Right lobe of liver (tissue), 4 donors: ENCODE data around the genes CHSY3, ACSL6, P4HA2 and PDLIM4.

DNA sequence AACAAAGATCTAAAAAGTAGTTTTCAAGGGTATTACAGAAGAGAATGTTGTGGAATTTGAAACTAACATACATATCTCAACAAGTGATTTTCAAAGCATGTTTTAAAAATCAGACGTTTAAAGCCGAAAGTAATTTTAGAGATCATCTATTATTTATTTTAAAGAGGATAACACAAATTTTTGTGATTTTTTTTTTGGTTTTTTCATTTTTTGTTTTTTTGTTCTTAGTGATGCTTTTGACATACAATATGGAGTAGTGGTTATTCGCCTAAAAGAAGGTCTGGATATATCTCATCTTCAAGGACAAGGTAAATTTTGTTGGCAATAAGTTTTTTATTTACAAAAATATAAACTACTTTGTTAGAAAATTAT, 87.9 kb downstream of the SLC12A2 start:
- PRO-cap, 4 experiments, result no peak in any of the 4 experiments
- RAMPAGE, long total RNA, 2 experiments, result no peak in any of the 2 experiments

- PRO-cap, 4 experiments, result no peak in any of the 4 experiments
- RAMPAGE, long total RNA, 2 experiments, result no peak in any of the 2 experiments
Observed at GRCh38 chr5:128174255-128174969, 90.8 kb downstream of the SLC12A2 start.

DNA sequence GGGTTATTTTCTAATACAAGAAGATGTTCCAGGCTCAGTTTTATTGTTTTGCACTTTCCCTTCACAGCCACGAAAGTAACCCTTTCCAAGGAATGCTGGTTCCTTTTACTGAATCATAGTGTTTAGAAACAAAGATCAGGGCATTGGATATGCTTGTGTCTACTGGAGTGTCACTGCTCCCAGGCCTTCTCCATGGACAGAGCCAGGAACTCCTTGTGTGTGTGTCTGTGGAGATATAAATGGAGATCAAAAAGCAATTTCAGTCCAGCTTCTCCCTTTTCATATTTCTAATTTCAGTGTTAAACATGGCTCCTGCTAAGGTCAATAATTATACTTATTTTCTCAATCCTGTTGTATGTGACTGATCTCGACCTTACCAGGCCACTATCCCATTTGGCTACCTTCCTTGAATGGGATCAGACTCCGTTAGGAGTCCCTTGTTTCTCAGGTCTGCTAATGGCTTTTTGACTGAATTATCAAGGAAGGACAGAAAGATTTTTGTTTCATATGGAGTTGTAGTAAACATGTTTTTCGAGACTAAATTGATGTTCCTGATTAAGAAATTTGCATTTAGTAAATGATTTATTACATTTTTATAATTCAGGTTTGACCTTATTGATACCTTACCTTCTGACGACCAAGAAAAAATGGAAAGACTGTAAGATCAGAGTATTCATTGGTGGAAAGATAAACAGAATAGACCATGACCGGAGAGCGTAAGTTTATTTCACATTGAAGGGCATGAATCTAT, 96.9 kb downstream of the SLC12A2 start:
- PRO-cap, 4 experiments, result no peak in any of the 4 experiments
- RAMPAGE, long total RNA, 2 experiments, result no peak in any of the 2 experiments

- PRO-cap, 4 experiments, result no peak in any of the 4 experiments
- RAMPAGE, long total RNA, 2 experiments, result no peak in any of the 2 experiments
Observed at GRCh38 chr5:128196716-128197275, 113.2 kb downstream of the SLC12A2 start.

GRCh38 chr5:128258805-128259540, 175.4 kb downstream of the SLC12A2 start:
- PRO-cap, 4 experiments, result no peak in any of the 4 experiments
- RAMPAGE, long total RNA, 2 experiments, result no peak in any of the 2 experiments

DNA sequence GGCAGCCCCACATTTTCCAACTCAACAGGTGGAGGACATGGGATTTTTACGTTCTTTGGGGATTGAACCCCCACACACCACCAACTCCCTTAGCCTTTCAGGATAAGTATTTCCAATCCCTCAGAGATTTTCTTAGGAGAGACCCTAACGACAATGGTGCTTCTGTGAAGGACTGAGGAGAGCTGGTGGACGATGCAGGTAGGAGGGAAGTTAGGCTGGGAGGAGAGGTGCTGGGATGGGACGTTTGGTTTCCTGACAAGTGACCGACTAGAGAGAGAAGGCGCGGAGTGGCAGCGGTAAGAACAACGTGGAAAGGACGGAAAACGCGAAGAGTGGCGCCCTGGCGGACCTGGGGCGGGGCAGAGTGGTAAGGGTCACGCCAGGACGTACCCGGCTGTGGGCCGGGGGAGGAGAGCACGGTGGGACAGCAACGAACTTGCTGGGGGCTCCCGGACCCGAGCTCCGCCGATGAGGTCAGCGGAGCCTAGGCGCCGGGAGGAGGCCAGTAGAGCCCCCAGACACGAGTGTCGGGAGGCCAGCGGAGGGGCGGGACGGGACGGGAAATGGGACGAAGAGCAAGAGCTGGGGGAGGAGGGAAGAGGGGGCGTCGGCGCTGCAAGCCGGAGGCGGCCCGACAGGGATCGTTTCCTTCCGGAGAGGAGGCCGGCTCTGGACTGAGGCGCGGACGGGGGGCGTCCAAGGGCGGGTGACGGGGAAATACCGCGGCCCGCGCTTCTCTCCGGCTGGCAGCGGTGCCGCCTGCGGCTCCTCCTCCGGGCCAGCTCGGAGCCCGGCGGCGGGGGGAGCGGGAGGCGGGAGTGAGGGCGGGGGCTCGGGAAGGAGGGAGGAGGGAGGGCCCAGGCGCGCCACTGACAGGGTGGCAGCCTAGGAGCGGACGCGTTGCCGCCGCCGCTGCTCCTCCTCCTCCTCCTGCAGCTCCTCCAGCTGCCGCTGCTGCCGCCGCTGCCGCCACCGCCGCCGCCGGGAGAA, at the start of gene CHSY3:
CHSY3 (plus strand) TSS at position 869 of the 990 bp plus-strand sequence.
- PRO-cap, 4 experiments, result peak in 4 of 4 experiments; most common plus-strand start position 674 of the sequence (in 2); most common minus-strand start position 526 of the sequence (in 4)
- RAMPAGE, long total RNA, 2 experiments, result no peak in any of the 2 experiments

GRCh38 chr5:130337122-130337510, 432.9 kb downstream of the CHSY3 start:
- PRO-cap, 4 experiments, result no peak in any of the 4 experiments
- RAMPAGE, long total RNA, 2 experiments, result no peak in any of the 2 experiments

DNA sequence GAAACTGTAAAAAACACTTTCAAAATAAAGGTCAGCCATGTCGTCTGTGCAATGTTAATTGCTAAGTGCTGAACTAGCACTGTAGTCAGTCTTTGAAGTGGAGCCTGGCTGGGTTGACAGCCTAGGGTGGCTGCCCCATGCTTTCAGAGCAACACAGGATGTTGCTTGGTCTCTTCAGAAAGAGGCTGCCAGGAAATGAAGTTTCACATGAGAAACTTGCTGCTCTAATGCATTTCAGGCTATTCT, 95.8 kb downstream of the HINT1 start:
- PRO-cap, 4 experiments, result no peak in any of the 4 experiments
- RAMPAGE, long total RNA, 2 experiments, result no peak in any of the 2 experiments

GRCh38 chr5:131224377-131225058, 39.3 kb upstream of the CDC42SE2 start:
- PRO-cap, 4 experiments, result peak in 3 of 4 experiments; most common plus-strand start chr5:131224796 (in 3); most common minus-strand start chr5:131224650 (in 1)
- RAMPAGE, long total RNA, 2 experiments, result no peak in any of the 2 experiments

- PRO-cap, 4 experiments, result peak in 1 of 4 experiments; most common plus-strand start chr5:131281437 (in 1); most common minus-strand start chr5:131281218 (in 1)
- RAMPAGE, long total RNA, 2 experiments, result no peak in any of the 2 experiments
Observed at GRCh38 chr5:131280898-131281528, 17.2 kb downstream of the CDC42SE2 start.

GRCh38 chr5:131341387-131341929, 77.6 kb downstream of the CDC42SE2 start:
- PRO-cap, 4 experiments, result no peak in any of the 4 experiments
- RAMPAGE, long total RNA, 2 experiments, result no peak in any of the 2 experiments

GRCh38 chr5:131395226-131396161, 131.6 kb downstream of the CDC42SE2 start:
- PRO-cap, 4 experiments, result no peak in any of the 4 experiments
- RAMPAGE, long total RNA, 2 experiments, result no peak in any of the 2 experiments

DNA sequence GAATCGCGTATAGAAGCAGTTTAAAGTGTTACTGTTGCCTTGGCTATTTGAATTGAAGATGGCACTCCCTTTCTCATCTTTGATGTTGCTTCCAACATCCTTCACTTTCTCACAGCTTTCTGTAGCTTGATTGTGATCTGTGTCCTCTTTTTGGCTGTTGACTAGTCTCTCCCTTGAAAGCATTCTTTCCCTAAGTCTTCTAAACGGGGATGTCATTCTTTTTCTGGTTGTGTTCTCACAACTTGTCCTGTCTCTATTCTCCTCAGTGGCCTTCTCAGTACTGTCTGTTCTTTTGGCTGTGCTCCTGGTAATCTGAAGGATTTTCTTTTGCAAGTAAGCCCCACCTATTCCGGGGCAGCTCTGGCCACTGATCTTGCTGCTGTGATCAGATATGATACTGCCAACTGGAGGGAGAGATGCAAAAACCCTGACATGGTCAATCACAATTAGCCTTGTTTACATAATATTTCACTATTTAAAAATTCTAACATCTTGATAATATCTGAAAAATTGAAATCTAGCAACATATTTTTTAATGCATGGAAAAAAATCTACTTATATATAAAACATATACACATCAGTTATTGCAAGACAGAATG, 172.2 kb downstream of the CDC42SE2 start:
- PRO-cap, 4 experiments, result no peak in any of the 4 experiments
- RAMPAGE, long total RNA, 2 experiments, result no peak in any of the 2 experiments

GRCh38 chr5:131492628-131492868, 142.5 kb downstream of the RAPGEF6 start:
- PRO-cap, 4 experiments, result no peak in any of the 4 experiments
- RAMPAGE, long total RNA, 2 experiments, result no peak in any of the 2 experiments

DNA sequence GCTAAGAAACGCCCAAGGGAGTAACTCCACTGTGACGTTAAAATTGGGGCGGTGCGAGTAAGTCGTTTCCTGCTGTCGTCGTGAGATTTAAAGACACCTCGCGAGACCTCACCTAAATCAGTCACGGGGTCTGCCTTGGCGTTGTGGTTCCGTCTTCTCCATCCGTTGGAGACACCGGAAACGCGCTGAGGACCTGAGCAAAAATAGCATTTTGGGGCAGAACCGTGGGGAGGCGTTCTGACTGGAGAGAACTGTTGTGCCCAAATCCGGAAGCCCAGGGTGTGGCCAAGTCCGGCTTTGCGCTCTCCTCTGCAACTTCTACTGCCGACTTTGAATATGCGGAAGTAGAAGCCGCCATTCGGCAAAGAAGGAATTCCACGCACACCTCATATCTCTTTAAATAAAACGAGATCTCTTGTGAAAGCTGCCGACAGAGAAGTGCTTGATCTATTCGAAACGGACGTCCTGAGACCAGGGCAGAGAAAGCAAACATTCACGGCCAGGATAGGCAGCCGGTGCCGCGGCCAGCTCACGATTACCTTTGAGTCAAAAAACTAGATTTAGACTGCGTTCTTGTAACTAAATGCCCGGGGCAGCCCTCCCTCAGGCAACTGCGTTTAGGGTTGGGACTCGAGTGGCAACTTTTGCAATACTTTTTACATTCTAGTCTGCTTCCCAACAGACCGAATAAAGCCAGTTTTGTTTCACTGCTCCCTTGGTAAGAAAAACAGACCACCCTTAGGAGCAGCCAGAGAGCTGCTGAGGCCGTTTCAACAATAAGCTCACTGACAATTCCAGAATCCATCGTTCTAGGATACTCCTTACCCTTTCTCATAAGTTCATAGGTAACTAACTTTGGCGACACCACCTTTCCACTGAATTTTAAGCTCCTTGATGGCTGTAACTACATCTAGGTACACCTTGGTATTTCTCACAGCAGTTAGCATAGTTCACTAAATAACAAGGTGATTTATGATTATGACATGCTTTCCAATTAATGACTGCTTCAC, 555 bp upstream of the RAPGEF6 start:
- PRO-cap, 4 experiments, result peak in 4 of 4 experiments; most common plus-strand start position 120 of the sequence (in 4); most common minus-strand start position 787 of the sequence (in 1)
- RAMPAGE, long total RNA, 2 experiments, result no peak in any of the 2 experiments

- PRO-cap, 4 experiments, result no peak in any of the 4 experiments
- RAMPAGE, long total RNA, 2 experiments, result no peak in any of the 2 experiments
Observed at GRCh38 chr5:131646809-131647481, 11.9 kb upstream of the RAPGEF6 start.

DNA sequence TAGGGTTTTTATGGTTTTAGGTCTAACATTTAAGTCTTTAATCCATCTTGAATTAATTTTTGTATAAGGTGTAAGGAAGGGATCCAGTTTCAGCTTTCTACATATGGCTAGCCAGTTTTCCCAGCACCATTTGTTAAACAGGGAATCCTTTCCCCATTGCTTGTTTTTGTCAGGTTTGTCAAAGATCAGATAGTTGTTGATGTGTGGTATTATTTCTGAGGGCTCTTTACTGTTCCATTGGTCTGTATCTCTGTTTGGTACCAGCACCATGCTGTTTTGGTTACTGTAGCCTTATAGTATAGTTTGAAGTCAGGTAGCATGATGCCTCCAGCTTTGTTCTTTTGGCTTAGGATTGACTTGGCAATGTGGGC, 64.4 kb downstream of the FNIP1 start:
- PRO-cap, 4 experiments, result peak in 3 of 4 experiments; most common minus-strand start position 249 of the sequence (in 3)
- RAMPAGE, long total RNA, 2 experiments, result no peak in any of the 2 experiments

GRCh38 chr5:132011431-132012541, at the start of gene ACSL6:
Gene ACSL6 (minus strand): TSS chr5:132011658.
- PRO-cap, 4 experiments, result no peak in any of the 4 experiments
- RAMPAGE, long total RNA, 2 experiments, result no peak in any of the 2 experiments

- PRO-cap, 4 experiments, result peak in 4 of 4 experiments; most common plus-strand start chr5:132227905 (in 3); most common minus-strand start chr5:132227763 (in 3)
- RAMPAGE, long total RNA, 2 experiments, result start-site peak on the minus strand in 2 of 2 experiments, at chr5:132227807-132227857 at its widest, 233 to 370 reads per replicate
Observed at GRCh38 chr5:132227709-132228493, at the start of gene P4HA2. Gene P4HA2 (minus strand): TSS chr5:132227853.

GRCh38 chr5:132256978-132258309, at the start of gene PDLIM4:
Gene PDLIM4 (plus strand): TSS chr5:132257696.
- PRO-cap, 4 experiments, result peak in 2 of 4 experiments; most common plus-strand start chr5:132257648 (in 2); most common minus-strand start chr5:132257477 (in 1)
- RAMPAGE, long total RNA, 2 experiments, result no peak in any of the 2 experiments